Measurements from ENCODE around the gene SSPN.

DNA sequence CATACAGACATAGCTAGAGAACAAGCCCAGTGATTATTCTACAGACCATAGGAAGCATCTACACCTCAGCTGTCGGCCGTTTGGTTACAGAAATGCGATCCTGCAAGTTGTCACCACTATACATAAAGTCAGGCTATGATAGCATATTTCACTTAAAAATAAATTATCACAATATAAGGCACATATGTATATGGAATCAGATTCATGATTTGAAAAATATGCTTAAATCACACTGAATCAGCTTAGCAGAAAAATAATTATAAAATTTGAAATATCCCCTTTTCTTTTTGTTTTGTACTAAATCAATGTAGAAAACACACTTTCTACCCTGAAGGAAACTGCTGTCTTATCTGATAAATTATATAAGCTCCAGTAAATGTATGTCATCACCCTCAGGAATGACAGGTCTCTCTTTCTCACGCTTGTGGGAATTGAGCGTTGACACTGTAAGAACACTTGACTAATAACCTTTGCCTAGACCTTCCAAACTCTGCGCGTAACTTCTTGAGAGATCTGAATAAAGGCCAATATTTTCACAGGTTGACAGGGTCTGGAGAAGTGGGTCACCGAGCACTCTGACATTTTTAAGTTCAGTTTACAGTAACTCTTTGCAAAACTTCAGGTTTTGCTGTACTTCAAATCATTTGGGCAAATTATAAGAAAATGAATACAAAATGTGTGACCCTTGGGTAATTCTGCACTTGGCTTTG, 138.6 kb downstream of the BCAT1 start:
- RAMPAGE, long total RNA, result no peak
- RRBS, 2 experiments, result no CpG with 5 or more reads among the region's 8 CpGs
CAGE:
- cytosol, long polyA minus RNA, result no peak
- cytosol, long polyA plus RNA, result no peak
- long polyA plus RNA, result no peak
- nucleolus, long total RNA, result no peak
- nucleus, long polyA plus RNA, result no peak
- nucleus, long total RNA, result no peak

GRCh38 chr12:24812805-24813549, 135.9 kb downstream of the BCAT1 start:
- RAMPAGE, long total RNA, result no peak
- RRBS, 2 experiments, result no CpG with 5 or more reads among the region's 1 CpG
CAGE:
- cytosol, long polyA minus RNA, result start-site peak on the minus strand at chr12:24813043-24813096, 90 reads
- cytosol, long polyA plus RNA, result no peak
- long polyA plus RNA, result no peak
- nucleolus, long total RNA, result no peak
- nucleus, long polyA plus RNA, result no peak
- nucleus, long total RNA, result no peak

GRCh38 chr12:24997377-24997814, 48.5 kb upstream of the BCAT1 start:
- RAMPAGE, long total RNA, result start-site peak on the plus strand at chr12:24997432-24997591, 154 and 157 reads in 2 replicates
- RRBS, 2 experiments, result no CpG with 5 or more reads among the region's 7 CpGs
CAGE:
- cytosol, long polyA minus RNA, result no peak
- cytosol, long polyA plus RNA, result start-site peak on the minus strand at chr12:24997462-24997523, 470 and 277 reads in 2 replicates
- long polyA plus RNA, result start-site peak on the plus strand at chr12:24997429-24997588, 600 and 338 reads in 2 replicates; start-site peak on the minus strand at chr12:24997462-24997763, 319 and 187 reads in 2 replicates
- nucleolus, long total RNA, result start-site peak on the minus strand at chr12:24997475-24997491, 104 reads; start-site peak on the plus strand at chr12:24997574-24997586, 326 reads
- nucleus, long polyA plus RNA, result start-site peak on the minus strand at chr12:24997410-24997491, 578 and 351 reads in 2 replicates; start-site peak on the plus strand at chr12:24997481-24997588, 3,688 and 2,883 reads in 2 replicates
- nucleus, long total RNA, result start-site peak on the plus strand at chr12:24997547-24997586, 353 reads

GRCh38 chr12:25023794-25024340, 28.6 kb upstream of the IRAG2 start:
- RAMPAGE, long total RNA, result no peak
- RRBS, 2 experiments, result no CpG with 5 or more reads among the region's 5 CpGs
CAGE:
- cytosol, long polyA minus RNA, result no peak
- cytosol, long polyA plus RNA, result no peak
- long polyA plus RNA, result no peak
- nucleolus, long total RNA, result no peak
- nucleus, long polyA plus RNA, result no peak
- nucleus, long total RNA, result no peak

DNA sequence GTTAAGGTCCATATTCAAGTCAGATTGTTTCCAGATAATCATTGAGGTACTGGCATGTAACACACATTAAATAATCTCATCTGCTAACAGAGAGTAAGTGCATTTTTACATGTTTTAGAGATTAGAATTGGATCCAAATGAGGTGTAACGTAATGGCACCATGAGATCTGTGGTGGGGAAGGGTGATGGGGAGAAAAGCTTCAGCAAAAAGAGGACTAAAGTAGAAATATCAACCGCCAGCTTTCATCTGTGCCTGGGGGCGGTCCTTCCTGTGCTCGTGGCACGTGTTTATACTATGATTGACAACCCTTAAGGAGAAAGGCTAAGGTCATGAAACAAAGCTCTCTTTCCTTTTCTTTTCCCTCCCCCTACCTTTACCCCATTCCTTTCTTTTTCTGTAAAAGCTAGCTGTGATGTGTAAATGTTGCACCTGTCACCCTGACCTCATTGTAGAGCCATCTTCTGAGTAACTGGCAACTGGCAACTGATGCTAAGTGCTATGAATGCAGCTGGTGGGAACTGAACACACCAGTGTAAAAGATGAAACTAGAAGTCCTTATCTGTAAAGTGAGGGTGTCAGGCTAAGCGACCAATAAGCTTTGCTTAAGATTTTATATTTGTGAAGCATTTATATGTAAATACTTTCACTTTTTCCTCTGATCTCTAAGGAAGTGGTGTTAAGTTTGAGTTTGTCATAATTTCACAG, 898 bp upstream of the IRAG2 start:
- RAMPAGE, long total RNA, result no peak
- RRBS, 2 experiments, result no CpG with 5 or more reads among the region's 6 CpGs
CAGE:
- cytosol, long polyA minus RNA, result no peak
- cytosol, long polyA plus RNA, result no peak
- long polyA plus RNA, result no peak
- nucleolus, long total RNA, result start-site peak on the minus strand centred at position 512 of the sequence, 74 bp wide, 6 reads
- nucleus, long polyA plus RNA, result no peak
- nucleus, long total RNA, result no peak

DNA sequence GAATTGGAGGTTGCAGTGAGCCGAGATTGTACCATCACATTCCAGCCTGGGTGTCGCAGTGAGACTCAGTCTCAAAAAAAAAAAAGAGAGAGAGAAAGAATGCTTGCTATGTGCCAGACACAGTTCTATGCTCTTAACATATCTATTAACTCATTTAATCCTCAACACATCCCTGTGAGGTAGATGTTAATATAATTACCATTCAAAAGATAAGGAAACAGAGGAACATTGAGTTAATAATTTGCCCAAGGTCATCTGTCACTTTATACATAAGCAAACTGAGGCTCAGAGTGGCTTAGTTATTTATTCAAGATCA, 12.5 kb downstream of the IRAG2 start:
- RAMPAGE, long total RNA, result no peak
- RRBS, 2 experiments, result no CpG with 5 or more reads among the region's 2 CpGs
CAGE:
- cytosol, long polyA minus RNA, result no peak
- cytosol, long polyA plus RNA, result no peak
- long polyA plus RNA, result no peak
- nucleolus, long total RNA, result no peak
- nucleus, long polyA plus RNA, result no peak
- nucleus, long total RNA, result no peak

DNA sequence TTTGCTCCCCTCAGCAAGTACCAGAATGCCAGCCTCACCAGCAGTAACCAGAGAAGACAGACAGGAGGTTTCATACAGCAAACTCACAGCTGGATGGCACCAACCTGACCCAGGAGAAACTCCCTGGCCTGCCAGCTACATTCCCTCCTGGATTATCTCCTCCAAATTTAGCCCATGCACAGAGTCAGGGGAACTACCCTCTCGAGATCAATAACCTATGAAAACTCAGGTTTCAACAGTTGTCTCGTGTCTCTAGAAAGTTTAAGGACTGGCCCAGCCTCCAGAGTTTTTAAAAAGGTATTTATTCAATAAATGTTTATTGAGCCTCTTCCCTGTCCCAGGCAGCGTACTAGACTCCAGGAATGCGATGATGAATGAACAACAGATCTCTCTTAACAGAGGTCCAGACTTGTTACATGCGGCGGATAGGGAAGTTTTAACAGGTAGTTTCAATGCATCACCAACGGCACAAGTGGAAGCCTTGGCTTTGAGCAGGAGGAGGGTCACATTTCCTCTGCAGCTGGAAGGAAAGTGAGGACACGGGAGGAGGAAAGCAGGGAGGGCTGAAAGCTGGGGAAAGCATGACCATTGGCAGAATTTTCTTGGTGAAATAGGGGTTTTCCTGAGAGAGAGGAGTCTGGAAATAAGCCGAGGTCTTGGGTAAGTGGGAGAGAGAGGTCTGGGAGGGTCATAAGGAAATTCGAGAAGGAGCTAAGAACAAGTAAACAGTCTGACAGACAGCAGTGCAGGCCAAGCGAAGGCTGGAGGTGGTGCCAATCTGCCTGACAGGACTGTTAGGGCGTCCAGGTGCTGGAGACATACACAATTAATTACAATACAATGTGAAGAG, 15.6 kb downstream of the BHLHE41 start:
- RAMPAGE, long total RNA, result no peak
- RRBS, 2 experiments, result no CpG with 5 or more reads among the region's 12 CpGs
CAGE:
- cytosol, long polyA minus RNA, result no peak
- cytosol, long polyA plus RNA, result no peak
- long polyA plus RNA, result no peak
- nucleolus, long total RNA, result no peak
- nucleus, long polyA plus RNA, result no peak
- nucleus, long total RNA, result no peak

GRCh38 chr12:26126307-26126934, 1.6 kb upstream of the BHLHE41 start:
- RAMPAGE, long total RNA, result no peak
- RRBS, 2 experiments, result 1 to 2% methylated on average over 34 of the region's 54 CpGs
CAGE:
- cytosol, long polyA minus RNA, result no peak
- cytosol, long polyA plus RNA, result no peak
- long polyA plus RNA, result no peak
- nucleolus, long total RNA, result no peak
- nucleus, long polyA plus RNA, result no peak
- nucleus, long total RNA, result no peak

DNA sequence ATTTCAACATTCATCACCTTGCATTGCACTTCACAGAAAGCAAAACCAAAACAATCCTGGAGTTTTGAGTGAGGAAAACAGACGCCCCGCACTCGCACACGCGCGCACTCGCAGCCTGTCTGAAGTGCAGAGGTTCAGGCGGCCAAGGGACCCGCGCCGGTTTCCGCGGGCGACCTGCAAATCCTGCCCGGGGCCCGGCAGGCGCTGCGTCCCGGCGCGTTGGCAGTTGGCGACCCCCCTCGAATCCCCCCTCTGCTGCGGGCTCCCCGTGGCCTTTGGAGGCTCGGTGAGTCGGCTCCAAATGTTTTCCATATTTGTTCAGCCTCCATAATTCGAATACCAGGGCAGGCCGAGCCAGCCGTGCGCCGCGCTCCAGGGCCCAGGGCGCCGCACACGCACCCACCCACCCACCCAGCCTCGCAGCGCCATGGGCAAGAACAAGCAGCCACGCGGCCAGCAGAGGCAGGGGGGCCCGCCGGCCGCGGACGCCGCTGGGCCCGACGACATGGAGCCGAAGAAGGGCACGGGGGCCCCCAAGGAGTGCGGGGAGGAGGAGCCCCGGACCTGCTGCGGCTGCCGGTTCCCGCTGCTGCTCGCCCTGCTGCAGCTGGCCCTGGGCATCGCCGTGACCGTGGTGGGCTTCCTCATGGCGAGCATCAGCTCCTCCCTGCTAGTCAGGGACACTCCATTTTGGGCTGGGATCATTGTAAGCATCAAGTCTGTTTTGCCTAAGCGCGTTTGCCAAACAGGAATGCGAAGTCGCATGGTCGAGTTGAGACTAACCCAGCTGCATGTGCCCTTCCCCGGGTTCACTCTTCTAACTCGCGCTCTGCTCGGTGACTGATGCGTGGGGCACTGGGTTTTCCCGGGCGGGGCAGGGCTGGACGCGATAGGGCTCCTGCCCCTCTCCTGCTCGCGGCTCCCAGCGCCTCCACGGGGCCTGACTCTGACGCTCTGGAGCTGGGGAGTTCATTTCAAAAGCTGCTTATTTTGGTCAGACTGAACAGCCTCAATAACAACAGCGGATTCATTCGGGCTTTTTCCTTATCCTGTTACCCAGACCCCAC, at the start of gene SSPN:
Gene SSPN (plus strand): TSS at position 328 of the 1,067 bp plus-strand sequence.
- RAMPAGE, long total RNA, result no peak
- RRBS, 2 experiments, result 2% methylated on average over 8 to 15 of the region's 81 CpGs
CAGE:
- cytosol, long polyA minus RNA, result no peak
- cytosol, long polyA plus RNA, result no peak
- long polyA plus RNA, result no peak
- nucleolus, long total RNA, result no peak
- nucleus, long polyA plus RNA, result no peak
- nucleus, long total RNA, result no peak

DNA sequence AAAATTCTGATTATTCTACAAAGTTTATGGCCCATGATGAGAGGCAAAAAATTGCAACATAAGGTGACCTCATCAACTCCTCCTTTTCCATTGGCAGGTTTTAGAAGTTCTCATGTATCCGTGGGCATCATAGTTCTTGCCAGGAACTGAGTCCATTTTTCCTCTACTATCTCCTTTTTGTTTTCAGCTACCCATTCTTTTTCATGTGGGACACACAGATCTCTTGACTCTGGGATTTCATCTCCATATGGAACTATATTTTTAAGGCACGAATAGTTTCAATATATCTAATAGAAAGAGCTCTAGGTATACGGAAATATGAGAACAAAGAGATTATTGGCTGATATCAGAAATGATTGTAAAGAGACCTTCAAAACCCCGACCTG, 94.6 kb downstream of the SSPN start:
- RAMPAGE, long total RNA, result no peak
- RRBS, 2 experiments, result no CpG with 5 or more reads among the region's 4 CpGs
CAGE:
- cytosol, long polyA minus RNA, result no peak
- cytosol, long polyA plus RNA, result no peak
- long polyA plus RNA, result no peak
- nucleolus, long total RNA, result no peak
- nucleus, long polyA plus RNA, result no peak
- nucleus, long total RNA, result no peak

GRCh38 chr12:26612784-26613529, 220.0 kb downstream of the ITPR2 start:
- RAMPAGE, long total RNA, result no peak
- RRBS, 2 experiments, result no CpG with 5 or more reads among the region's 8 CpGs
CAGE:
- cytosol, long polyA minus RNA, result no peak
- cytosol, long polyA plus RNA, result no peak
- long polyA plus RNA, result no peak
- nucleolus, long total RNA, result no peak
- nucleus, long polyA plus RNA, result no peak
- nucleus, long total RNA, result no peak

GRCh38 chr12:26716003-26716704, 116.8 kb downstream of the ITPR2 start:
- RAMPAGE, long total RNA, result no peak
- RRBS, 2 experiments, result no CpG with 5 or more reads among the region's 2 CpGs
CAGE:
- cytosol, long polyA minus RNA, result no peak
- cytosol, long polyA plus RNA, result no peak
- long polyA plus RNA, result no peak
- nucleolus, long total RNA, result no peak
- nucleus, long polyA plus RNA, result no peak
- nucleus, long total RNA, result no peak

GRCh38 chr12:26830513-26831858, 2.0 kb downstream of the ITPR2 start:
- RAMPAGE, long total RNA, result no peak
- RRBS, 2 experiments, result no CpG with 5 or more reads among the region's 15 CpGs
CAGE:
- cytosol, long polyA minus RNA, result no peak
- cytosol, long polyA plus RNA, result no peak
- long polyA plus RNA, result no peak
- nucleolus, long total RNA, result no peak
- nucleus, long polyA plus RNA, result no peak
- nucleus, long total RNA, result no peak

DNA sequence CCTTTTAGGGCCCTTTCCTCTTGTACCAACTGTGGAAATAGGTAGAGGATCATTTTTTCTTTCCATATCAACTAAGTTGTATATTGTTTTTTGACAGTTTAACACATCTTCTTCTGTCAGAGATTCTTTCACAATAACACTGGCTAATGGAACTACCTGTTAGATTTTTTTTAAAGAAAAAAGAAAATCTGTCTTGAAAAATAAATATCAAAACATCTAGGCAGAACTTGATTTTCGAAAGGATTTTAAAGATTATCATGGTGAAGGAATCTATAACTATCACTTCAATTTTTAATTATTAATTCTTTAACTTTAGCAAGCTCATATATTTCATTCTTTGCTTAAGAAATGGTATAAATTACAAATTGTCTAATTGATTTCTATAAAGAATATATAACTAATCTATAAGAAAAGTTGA, 23.8 kb downstream of the INTS13 start:
- RAMPAGE, long total RNA, result no peak
- RRBS, 2 experiments, result no CpG with 5 or more reads among the region's 1 CpG
CAGE:
- cytosol, long polyA minus RNA, result start-site peak on the minus strand centred at position 85 of the sequence, 8 bp wide, 60 reads
- cytosol, long polyA plus RNA, result no peak
- long polyA plus RNA, result no peak
- nucleolus, long total RNA, result no peak
- nucleus, long polyA plus RNA, result no peak
- nucleus, long total RNA, result no peak

GRCh38 chr12:26953484-26953929, 15.2 kb downstream of the FGFR1OP2 start:
- RAMPAGE, long total RNA, result no peak
- RRBS, 2 experiments, result no CpG with 5 or more reads among the region's 2 CpGs
CAGE:
- cytosol, long polyA minus RNA, result no peak
- cytosol, long polyA plus RNA, result no peak
- long polyA plus RNA, result no peak
- nucleolus, long total RNA, result no peak
- nucleus, long polyA plus RNA, result no peak
- nucleus, long total RNA, result no peak

DNA sequence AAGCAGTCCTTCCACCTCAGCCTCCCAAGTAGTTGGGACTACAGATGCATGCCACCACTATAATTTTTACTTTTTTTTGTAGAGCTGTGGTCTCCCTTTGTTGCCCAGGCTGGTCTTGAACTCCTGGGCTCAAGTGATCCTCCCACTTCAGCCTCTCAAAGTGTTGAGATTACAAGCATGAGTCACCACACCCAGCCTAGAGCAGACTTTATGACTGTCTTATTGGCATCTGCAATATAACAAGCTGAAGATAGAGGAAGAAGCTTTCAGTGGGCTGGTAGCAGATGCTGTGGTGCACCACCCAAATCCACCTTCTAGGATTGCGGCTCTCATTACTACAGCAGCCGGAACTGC, 7.7 kb upstream of the STK38L start:
- RAMPAGE, long total RNA, result no peak
- RRBS, 2 experiments, result no CpG with 5 or more reads among the region's 2 CpGs
CAGE:
- cytosol, long polyA minus RNA, result no peak
- cytosol, long polyA plus RNA, result no peak
- long polyA plus RNA, result no peak
- nucleolus, long total RNA, result no peak
- nucleus, long polyA plus RNA, result no peak
- nucleus, long total RNA, result no peak

GRCh38 chr12:27237954-27238505, 6.1 kb upstream of the STK38L start:
- RAMPAGE, long total RNA, result no peak
- RRBS, 2 experiments, result no CpG with 5 or more reads among the region's 3 CpGs
CAGE:
- cytosol, long polyA minus RNA, result no peak
- cytosol, long polyA plus RNA, result no peak
- long polyA plus RNA, result no peak
- nucleolus, long total RNA, result no peak
- nucleus, long polyA plus RNA, result no peak
- nucleus, long total RNA, result no peak

DNA sequence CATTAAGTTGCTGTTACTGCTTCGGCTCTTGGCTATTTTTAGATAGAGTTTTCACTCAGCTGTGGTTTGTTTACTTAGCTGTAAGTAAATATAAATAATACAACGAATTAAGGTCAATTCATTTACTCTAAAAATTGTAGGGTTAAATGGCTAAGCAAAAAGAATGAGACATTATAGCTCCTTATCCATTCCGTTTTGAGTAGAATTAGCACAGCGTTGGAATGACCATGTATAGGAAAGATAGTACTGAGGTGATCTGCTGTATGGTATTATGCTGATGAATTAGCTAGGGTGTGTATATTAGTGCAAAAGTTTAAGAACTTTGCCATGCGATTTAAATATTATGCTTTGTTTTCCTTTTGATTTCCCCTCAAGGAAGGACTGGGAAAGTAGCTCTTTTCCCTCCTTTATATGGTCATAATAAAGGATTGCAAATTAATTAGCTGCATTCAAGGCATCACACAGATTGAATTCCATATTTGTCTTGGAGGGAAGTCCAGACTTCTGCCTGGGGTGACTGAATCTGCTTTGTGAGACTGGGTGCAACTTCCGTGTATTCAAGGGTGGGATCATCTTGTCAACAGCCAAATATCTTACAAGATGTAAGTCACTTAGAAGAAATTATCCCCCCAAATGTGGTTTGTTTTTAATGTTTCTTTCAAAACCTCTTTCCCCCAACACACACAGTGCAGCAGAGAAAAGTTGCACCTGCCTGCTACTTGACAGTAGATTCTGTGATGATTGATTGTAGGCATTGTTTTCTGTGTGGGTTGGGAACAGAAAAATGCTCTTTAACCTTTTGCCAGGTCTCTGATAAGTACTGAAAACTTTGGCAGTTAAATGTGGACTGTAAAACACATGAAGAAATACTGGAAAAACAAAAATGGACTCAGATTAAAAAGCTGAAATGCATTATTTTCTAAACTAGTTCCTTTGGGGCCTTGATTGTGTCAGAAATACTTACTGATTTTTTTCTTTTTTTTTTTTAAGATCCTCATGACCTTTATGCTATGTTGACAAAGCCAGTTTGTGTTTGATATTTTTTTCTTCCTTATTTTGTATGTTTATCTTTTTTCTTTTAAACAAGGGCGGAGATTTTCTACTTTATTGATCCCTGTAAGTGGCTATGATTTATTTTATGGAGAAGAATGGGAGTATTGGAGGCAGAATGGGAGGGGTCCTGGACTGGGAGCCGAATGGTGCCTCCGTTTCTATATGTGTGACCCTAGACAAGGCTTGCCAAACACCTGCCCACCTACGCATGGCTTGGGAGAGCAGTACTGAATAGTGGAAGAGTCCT, 28.4 kb downstream of the STK38L start:
- RAMPAGE, long total RNA, result no peak
- RRBS, 2 experiments, result no CpG with 5 or more reads among the region's 10 CpGs
CAGE:
- cytosol, long polyA minus RNA, result no peak
- cytosol, long polyA plus RNA, result no peak
- long polyA plus RNA, result no peak
- nucleolus, long total RNA, result no peak
- nucleus, long polyA plus RNA, result no peak
- nucleus, long total RNA, result no peak

- RAMPAGE, long total RNA, result no peak
- RRBS, 2 experiments, result no CpG with 5 or more reads among the region's 6 CpGs
CAGE:
- cytosol, long polyA minus RNA, result no peak
- cytosol, long polyA plus RNA, result no peak
- long polyA plus RNA, result no peak
- nucleolus, long total RNA, result no peak
- nucleus, long polyA plus RNA, result no peak
- nucleus, long total RNA, result no peak
Observed at GRCh38 chr12:27330623-27331718, 1.7 kb upstream of the BMAL2 start.

- RAMPAGE, long total RNA, result no peak
- RRBS, 2 experiments, result no CpG with 5 or more reads among the region's 9 CpGs
CAGE:
- cytosol, long polyA minus RNA, result no peak
- cytosol, long polyA plus RNA, result no peak
- long polyA plus RNA, result no peak
- nucleolus, long total RNA, result no peak
- nucleus, long polyA plus RNA, result no peak
- nucleus, long total RNA, result no peak
Observed at GRCh38 chr12:27524783-27525292, 832 bp downstream of the PPFIBP1 start.